Choroid plexus epithelial cell (primary cell): ENCODE results near the genes RIMKLA and C1orf210.

- RRBS = no CpG with 5 or more reads among the region's 9 CpGs
Observed at GRCh38 chr1:41022024-41022623, 599 bp upstream of the SLFNL1 start.

- RRBS = no CpG with 5 or more reads among the region's 10 CpGs
Observed at GRCh38 chr1:41023062-41024259, 1.9 kb upstream of the SLFNL1 start.

DNA sequence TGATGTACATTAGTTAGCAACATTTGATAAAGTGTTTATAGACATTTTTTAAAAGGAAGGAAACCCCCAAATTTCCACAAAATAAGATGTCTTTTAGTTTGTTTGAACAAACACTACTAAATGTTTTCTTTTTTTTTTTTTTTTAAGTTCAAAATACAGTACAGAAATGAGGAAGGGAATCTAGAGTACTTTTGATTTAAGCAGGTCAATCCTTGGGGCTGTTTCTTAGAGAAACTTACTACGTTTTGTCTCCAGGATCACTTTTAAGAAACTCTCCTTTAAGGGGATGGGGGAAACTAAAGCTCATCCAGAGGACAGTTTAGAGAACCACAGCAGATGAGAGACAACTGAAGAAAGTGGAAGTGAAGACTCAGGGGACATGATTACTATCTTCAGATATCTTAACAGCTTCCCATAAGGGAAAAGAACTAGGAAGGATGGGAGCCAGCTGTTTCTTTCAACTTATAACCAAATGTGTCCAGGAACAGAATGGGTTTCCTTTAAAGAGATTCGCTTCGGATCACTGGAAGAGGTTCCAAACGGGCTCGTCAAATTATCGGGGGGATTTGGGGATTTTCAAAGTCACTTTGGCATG lies 1.4 kb downstream of the SCMH1 start:
- RRBS = no CpG with 5 or more reads among the region's 6 CpGs

DNA sequence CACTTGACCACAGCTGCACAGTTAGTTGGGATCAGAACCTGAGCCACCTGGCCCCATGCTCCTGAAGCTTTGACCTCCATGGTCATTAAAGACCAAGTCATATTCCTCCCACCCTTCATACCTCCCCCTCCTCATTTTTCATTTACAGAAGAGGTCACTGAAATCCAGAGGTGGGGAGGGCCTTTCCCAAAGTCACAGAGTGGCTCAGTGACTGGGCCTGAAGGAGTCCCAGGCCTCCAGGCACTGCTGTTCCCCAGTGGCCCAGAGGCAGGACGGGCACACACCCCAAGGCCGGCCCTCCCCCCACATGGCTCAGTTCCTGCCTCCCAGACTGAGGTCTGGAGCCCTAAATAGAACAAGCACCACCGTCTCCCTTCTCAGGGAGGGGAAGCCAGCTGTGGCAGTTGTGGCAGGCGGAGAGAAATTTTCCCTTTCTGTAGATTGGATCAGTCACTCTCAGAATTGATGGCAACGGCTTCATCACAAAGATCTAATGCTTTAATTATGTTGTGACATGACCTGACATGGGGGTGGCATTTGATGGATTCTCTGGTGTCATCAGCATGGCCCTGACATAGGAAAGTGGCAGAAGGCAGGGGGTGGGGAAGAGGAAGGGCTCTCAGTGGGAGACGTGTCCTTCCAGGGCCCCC lies 77.7 kb upstream of the SCMH1 start:
- RRBS = no CpG with 5 or more reads among the region's 6 CpGs

DNA sequence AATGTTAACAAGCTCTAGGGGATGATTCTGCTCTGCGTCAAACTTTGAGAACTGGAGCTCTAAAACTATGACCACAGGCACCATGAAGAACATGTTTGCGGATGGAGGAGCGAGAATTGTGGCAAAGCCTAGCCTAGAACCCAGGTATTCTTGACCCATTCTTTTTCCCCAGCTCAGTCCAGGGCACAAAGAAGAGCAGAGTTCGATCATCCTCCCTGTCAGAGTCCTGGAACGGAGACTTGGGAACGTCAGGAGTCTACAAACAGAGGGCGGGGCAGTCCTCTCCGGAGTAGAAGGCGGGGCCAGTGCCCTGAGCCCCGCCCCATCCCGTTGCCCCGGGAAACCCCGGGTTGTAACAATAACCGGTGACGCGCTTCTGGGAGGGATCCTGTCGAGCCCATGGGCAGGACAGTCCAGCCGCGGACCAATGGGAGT lies 118.7 kb upstream of the SCMH1 start:
- RRBS = 3% methylated on average over 5 of the region's 19 CpGs

GRCh38 chr1:41455590-41456238 lies 28.8 kb downstream of the EDN2 start:
- RRBS = no CpG with 5 or more reads among the region's 6 CpGs

GRCh38 chr1:41501482-41502127 lies 17.1 kb upstream of the EDN2 start:
- RRBS = 94% methylated on average over 4 of the region's 23 CpGs

- RRBS = under 1% methylated on average over 7 of the region's 35 CpGs
Observed at GRCh38 chr1:41516035-41516584, 31.6 kb upstream of the EDN2 start.

- RRBS = no CpG with 5 or more reads among the region's 4 CpGs
Observed at GRCh38 chr1:41823310-41823918, 95.3 kb downstream of the HIVEP3 start.

GRCh38 chr1:42380291-42381325 lies at the start of gene RIMKLA:
TSS of gene RIMKLA (plus strand) at chr1:42380792.
- RRBS = 2% methylated on average over 85 of the region's 135 CpGs

- RRBS = no CpG with 5 or more reads among the region's 6 CpGs
Observed at GRCh38 chr1:42695338-42696438, 13.5 kb downstream of the YBX1 start.

GRCh38 chr1:42700423-42701180 lies 18.4 kb downstream of the YBX1 start:
- RRBS = no CpG with 5 or more reads among the region's 21 CpGs

- RRBS = no CpG with 5 or more reads among the region's 1 CpG
Observed at GRCh38 chr1:42795575-42795797, 10.7 kb downstream of the TMEM269 start.

- RRBS = no CpG with 5 or more reads among the region's 11 CpGs
Observed at GRCh38 chr1:42942930-42943862, 15.5 kb downstream of the SLC2A1 start.

DNA sequence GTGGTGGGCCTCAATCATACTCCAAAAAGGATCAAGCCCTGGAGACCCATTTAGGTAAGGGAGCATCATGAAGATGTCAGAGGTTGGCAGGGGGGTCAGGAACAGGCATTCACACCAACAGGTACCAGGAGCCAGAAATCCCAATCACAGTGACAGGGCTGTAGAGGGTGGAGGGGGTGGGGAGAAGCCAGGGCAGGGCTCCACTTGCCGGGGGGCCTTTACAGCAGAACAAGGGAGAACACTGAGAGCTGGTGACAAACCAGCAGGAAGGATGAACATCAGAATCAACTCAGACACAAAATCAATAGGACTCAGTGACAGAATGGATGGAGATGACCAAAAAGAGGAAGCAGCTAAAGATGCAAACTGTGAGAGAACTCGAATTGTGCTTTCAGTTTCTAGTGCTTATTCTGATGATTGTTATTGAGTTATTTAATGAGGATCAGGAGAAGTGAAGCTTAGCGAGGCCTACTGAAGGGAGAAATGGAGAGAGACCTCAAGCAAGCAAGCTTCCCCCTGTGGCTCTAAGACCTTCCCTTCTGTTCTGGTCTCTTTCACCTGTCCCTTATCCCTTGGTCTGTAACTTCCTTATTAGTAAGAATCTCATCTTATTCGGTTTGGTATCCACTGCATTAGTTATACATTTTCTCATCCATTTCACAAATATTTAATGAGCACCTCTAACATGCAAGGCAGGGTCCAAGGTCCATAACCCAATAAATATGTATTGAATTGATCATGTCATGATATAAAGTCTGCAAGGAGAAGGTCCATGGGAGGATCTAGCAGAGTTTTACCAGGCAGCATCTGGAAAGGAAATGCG lies 30.3 kb upstream of the TMEM125 start:
- RRBS = no CpG with 5 or more reads among the region's 5 CpGs

DNA sequence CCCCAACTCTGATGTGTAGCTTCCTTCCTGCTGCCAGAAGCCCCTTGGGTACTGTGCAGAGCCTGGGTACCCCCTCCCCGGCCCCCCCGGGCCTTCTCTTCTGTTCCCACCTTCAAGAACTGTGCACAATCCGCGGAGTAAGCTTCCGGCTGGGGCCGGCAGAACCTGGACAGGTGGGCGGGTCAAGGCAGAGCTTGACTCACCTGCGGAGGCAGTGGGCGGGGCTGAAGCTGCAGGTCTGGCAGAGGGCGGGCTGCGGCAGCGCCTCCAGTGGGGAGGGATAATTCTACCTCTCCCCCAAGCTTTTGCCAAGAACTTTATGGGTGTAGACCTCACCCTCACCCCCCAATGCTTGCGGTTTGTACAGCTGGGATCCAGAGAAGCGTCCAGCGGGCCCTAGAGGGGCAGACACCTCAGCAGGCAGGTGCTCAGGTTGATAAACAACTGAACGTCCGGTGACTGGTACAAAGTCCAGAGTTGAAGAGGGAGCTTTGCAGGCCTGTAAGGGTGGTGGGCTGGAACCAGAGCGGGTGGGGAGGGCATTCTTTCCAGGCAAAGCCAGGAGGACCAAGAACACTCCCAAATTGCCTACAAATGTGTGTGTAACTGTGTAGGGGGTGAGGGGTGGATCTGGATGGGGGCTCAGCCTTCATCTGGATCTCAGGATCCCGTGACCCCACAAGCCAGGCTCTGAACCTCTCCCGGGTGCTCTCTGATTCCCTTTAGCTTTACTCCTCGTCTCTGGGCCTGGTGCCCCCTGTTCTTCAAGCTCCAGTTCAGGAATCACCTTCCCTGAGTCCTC lies at the start of gene C1orf210:
C1orf210 (minus strand) TSS at position 139 of the 802 bp plus-strand sequence.
- RRBS = 20% methylated on average over 1 of the region's 21 CpGs

GRCh38 chr1:43448979-43449428 lies 4.7 kb downstream of the HYI start:
- RRBS = no CpG with 5 or more reads among the region's 5 CpGs

- RRBS = no CpG with 5 or more reads among the region's 10 CpGs
Observed at GRCh38 chr1:43543369-43543980, 12.8 kb downstream of the PTPRF start.

DNA sequence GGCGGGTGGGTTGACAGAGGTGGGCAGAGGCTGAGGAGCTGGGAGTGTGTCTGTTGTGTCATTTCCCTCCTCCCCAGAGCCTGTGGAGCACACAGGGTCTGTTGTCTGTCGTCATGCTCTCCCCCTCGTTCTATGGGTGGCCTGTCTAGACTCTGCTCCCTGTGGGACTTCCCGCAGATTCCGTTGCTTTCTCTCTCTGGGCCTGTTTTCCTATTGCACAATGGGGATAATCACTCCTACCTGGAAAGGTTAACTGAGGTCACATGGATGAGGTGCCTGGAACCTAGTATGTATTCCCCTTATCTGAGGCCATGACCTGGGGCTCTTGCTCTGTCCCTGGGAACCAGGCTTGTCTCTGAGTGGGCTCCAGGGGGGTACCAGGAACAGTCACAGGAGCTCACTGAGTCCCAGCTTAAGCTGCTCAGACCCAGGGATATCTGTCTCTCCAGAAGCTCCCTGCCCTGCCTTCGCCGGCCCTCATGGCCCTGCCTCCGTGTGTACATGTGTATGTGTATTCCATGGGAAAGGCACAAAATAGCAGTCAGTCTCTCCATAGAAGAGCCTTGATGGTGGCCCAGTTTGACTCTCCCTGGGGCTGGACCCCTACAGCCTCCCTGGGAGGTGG lies 17.8 kb downstream of the PTPRF start:
- RRBS = no CpG with 5 or more reads among the region's 8 CpGs

- RRBS = 14% methylated on average over 6 of the region's 37 CpGs
Observed at GRCh38 chr1:43558256-43559430, 28.0 kb downstream of the PTPRF start.